Neural crest cell (in vitro differentiated cells): ENCODE measurements around a stretch of chr7.

- PRO-cap = no peak
These were observed 101.5 kb upstream of the PODXL start for GRCh38 chr7:131657894-131658374.

DNA sequence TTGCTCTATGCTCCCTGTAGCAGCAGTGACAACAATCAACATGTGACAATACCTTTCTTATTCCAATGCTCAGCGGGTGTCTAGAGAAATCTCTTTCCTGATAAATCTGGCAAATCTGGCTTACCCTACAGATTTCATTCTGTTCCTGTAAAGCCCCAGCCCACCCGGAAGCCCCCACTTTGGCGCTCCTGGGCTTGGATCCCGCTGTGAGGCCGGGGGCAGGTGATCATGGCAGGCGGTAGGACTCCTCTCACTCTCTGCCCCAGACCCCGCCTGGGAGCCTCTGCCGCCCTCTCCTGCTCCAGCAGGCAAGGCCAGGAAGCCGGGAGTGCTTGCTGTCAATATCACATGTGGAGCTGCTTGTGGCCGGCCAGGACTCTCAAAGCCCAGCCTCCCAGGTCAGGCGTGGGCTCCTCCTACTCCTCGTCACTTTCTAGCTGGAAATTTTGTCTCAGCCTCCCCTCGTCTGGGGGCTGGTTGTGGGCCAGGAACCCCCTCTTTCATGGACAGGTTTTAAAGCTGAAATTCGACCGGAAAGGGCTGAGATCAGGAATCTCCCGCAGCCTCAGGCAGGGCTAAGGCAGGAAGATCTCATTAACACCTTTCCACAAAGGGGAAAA, 273.5 kb upstream of the PODXL start:
- PRO-cap = no peak

DNA sequence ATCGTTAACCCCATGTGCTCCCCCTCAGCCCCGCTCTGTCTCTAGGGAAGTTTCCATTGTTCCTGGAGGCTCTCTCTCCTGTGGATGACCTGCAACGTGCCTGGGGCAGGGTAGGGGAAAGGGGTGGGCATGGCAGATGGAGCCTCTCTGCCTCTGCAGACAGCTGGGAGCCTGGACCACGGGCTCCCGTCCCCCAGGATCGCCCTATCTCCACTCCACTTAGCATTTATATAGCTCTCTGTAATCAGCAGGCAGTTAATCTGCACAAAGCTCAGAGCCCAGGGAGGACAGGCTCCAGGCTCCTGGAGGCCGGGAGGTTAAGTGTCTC, 369.7 kb downstream of the PLXNA4 start:
- PRO-cap = no peak

GRCh38 chr7:132402491-132403413, 173.5 kb downstream of the PLXNA4 start:
- PRO-cap = no peak

DNA sequence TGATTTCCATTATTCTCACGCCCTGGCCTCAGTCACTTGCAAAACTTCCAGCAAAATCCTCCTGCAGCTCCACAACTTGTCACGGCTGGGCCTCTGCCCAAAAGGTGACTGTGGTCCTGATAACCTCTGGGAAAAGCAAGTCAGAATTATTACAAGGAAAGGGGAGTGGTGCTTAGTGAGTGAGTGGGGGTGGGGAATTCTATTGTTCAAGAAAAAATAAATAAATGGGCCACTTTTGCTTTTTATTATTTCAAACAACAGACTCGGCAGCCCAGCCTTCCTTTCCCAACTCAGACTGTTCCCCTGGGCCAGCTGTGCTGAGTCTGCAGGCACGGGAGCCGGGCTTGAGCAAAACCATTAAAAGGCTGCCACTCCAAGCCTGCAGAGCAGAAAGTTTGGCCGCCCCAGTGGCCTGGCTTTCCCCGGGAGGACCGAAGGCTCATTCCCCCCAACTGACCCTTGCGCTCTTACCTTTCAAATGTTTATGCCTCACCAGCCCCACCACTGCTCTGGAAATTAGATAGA, 90.0 kb downstream of the PLXNA4 start:
- PRO-cap = no peak

DNA sequence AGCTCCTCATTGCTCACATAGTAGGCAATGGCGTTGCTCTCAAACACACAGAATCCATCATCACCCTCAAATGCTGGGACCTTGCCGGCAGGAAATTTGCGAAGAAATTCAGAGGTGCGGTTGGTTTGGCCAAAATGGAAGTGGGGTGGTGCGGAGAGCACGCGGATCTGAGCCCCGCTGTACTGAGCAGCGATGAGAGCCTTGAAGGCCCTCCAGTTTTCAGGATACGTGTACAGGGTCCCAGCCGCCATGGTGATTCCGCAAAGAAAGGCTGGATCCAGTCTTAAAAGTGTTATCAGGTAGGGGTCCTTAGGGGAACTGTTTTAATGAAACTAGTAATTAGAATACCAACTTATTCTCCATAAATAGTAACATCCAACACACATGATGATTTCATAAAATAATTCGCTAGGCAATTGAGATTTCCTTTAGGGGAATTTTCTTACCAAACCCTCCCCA, 46.2 kb downstream of the CHCHD3 start:
- PRO-cap = no peak

GRCh38 chr7:133307577-133308110, 54.8 kb downstream of the EXOC4 start:
- PRO-cap = no peak

GRCh38 chr7:133381118-133381652, 128.3 kb downstream of the EXOC4 start:
- PRO-cap = no peak

DNA sequence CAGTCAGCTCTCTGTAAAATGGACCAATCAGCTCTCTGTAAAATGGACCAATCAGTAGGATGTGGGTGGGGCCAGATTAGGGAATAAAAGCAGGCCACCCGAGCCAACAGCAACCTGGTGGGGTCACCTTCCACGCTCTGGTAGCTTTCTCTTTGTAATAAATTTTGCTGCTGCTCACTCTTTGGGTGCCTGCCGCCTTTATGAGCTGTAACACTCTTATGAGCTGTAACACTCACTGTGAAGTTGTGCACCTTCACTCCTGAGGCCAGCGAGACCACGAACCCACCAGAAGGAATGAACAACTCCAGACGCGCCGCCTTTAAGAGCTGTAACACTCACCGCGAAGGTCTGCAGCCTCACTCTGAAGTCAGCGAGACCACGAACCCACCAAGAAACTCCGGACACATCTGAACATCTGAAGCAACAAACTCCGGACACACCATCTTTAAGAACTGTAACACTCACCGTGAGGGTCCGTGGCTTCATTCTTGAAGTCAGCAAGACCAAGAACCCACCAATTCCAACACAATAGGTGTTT, 171.2 kb downstream of the EXOC4 start:
- PRO-cap = no peak

GRCh38 chr7:133642959-133643423, 390.1 kb downstream of the EXOC4 start:
- PRO-cap = no peak

GRCh38 chr7:133715013-133715643, 412.0 kb upstream of the LRGUK start:
- PRO-cap = no peak

- PRO-cap = unidirectional peak, minus-strand start at chr7:133895461
These were observed 231.8 kb upstream of the LRGUK start for GRCh38 chr7:133895305-133895755.

- PRO-cap = no peak
These were observed 223.7 kb upstream of the LRGUK start for GRCh38 chr7:133903226-133904044.

DNA sequence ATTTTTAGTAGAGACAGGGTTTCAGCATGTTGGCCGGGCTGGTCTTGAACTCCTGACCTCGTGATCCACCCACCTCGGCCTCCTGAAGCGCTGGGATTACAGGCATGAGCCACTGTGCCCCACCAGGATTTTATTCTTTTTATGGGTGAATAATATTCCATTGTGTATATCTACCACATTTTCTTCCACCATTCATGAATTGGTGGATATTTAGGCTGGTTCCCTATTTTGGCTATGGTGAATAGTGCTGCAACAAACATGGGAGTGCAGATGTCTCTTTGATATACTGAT, 136.6 kb upstream of the LRGUK start:
- PRO-cap = unidirectional peak, minus-strand start at position 182 of the sequence

DNA sequence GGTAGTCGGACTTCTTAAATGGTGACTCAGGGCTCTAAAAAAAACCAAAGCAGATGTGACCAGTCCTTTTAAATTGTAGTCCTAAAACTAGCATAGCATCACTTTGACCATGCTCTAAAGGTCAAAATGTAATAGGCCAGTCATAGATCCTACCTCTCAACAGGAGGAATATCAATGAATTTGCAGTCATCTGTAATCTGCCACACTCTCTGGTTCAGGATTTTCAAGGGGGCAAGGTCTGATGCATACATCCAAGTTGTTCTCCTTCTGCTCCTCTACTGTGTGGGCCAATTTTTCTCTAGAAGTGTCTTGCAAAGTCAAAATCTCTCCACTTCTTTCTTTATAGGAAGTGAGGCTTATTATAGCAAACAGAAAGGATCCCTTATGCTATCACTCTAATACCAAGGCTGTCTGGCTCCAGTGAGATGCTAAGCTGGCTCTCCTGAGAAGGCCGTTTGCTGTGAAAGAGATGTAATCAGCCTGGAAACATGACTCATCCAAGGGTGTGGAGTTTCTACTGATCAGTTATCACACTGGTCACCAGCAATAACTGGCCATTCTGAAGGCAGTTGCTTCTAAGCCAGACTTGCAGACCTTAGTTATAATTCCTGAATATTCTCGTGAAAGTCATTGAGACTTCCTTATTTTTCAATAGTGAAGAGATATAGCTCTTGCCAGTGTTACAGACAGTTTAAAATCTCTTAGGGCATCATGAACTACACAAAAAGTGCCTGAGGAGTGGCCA, 43.3 kb upstream of the LRGUK start:
- PRO-cap = no peak

- PRO-cap = no peak
These were observed 3.0 kb downstream of the AKR1B10 start for GRCh38 chr7:134530276-134530875.

DNA sequence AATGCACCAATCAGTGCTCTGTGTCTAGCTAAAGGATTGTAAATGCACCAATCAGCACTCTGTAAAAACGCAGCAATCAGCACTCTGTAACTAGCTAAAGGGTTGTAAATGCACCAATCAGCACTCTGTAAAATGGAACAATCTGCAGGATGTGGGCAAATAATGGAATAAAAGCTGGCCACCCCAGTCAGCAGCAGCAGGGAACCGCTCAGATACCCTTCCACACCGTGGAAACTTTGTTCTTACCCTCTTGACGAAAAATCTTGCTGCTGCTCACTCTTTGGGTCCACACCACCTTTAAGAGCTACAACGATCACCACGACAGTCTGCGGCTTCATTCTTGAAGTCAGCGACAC, 16.0 kb downstream of the AKR1B15 start:
- PRO-cap = no peak

DNA sequence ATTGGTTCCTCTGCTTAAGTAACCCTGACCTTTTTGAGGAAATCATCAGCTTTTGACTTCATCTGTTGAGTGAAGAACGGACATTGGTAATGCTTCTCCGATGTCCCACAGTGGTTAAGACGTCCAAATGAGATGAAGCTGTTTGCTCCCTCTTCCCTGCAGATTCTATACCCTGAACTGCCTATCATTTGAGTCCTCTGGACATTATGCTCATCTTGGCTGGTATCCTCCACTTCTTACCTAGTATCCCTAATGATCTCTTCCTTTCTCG, 3.0 kb downstream of the CALD1 start:
- PRO-cap = no peak

GRCh38 chr7:134789725-134790723, 10.6 kb downstream of the CALD1 start:
- PRO-cap = no peak

DNA sequence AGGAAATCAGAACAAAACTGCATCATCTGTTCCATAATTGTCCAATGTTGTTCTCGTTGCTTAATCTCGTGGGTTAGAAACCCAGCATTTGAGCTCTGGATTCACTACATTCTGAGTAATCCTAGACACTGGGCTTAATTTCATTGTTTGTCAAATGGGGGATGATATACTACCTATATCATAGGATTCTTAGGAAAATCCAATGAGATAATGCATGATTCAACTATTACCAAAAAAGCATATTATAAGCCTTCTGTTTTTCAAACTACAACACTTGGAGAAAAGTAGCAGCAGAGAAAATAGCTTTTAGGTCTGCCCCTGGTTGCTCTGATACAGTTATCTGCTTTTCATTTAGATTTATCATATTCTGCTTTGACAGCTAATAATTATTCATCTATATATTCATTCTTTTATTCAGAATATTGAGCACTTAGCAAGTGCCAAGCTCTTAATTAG, 49.1 kb downstream of the CALD1 start:
- PRO-cap = no peak